ENCODE measurements around a stretch of chr6.

GRCh38 chr6:17851823-17852185 lies 135.6 kb downstream of the KIF13A start:
- PRO-cap = no peak

GRCh38 chr6:17932282-17932893 lies 55.0 kb downstream of the KIF13A start:
- PRO-cap = no peak

DNA sequence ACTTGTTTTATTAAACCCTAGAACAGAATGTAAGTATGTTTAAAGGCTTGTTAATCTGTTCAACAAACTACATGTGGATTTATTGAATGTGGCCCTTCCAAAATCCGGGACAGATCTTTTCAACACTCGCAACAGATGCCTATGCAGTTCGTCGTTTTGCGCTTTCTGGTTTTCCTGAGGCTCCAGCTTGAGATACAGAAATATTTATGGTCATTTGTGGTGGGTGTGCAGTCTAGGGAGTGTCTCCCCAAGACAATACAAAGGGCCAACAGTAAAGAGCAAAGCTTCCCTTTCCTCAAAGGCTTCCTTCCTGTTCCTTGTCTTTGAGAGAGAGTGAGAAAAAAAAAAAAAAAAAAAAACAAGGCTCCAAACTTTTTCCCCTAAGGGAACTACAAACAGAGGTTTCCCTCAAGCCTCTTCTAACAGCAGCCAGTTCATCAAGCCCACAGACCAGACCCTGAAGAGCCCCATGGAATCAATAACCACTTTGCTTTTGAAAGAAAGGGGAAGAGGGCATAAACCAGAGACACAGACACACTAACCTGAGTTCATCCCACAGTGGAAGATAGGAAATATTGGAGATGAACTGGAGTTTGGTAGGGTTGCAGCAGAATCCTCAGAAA lies 14.8 kb downstream of the KIF13A start:
- PRO-cap = no peak

DNA sequence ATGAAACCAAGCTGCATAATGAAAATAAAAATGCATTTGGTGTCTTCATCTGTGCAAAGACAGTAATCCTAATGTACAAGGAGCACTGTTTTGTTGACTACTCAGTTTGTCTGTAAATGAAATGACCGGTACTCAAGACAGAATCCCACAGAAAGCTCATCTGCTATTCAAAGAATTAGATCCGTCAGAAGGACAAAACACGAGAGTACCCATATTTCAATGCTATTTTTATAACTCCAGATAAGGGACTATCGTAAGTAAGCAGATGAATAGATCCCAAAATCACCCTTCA lies 2.5 kb downstream of the KIF13A start:
- PRO-cap = unidirectional peak, plus-strand start at position 56 of the sequence

- PRO-cap = no peak
Measured at GRCh38 chr6:18141692-18142253, 13.1 kb downstream of the TPMT start.

DNA sequence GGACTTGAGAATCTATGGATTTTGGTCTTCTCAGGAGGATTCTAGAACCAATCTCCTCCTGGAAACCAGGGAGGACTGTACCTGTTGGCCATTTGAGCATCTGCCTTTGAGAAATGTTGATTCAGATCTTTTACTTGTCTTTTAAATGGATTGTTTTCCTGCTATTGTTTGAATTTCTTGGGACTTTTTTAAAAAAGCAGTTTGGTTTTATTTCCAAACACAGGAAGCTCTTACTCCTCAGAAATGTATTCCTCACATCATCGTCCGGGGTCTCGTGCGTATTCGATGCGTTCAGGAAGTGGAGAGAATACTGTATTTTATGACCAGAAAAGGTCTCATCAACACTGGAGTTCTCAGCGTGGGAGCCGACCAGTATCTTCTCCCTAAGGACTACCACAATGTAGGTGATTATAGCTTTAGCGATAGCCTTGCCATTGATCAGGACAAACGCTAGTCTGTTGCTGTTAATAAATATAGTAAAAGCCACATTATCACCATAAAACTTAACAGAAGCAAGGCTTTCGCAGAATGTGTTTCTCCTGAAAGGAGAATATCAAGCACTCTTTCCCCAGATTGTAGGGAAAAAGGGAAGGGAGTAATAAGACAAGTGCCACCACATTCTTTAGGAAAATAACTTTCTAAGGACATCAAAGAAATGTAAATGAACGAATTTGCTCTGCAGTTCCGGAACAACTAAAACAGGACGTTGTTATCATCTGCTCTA lies 41.8 kb downstream of the KDM1B start:
- PRO-cap = no peak

GRCh38 chr6:18415346-18415545 lies 28.1 kb downstream of the RNF144B start:
- PRO-cap = no peak

- PRO-cap = no peak
Measured at GRCh38 chr6:18477138-18478066, 90.3 kb downstream of the RNF144B start.

DNA sequence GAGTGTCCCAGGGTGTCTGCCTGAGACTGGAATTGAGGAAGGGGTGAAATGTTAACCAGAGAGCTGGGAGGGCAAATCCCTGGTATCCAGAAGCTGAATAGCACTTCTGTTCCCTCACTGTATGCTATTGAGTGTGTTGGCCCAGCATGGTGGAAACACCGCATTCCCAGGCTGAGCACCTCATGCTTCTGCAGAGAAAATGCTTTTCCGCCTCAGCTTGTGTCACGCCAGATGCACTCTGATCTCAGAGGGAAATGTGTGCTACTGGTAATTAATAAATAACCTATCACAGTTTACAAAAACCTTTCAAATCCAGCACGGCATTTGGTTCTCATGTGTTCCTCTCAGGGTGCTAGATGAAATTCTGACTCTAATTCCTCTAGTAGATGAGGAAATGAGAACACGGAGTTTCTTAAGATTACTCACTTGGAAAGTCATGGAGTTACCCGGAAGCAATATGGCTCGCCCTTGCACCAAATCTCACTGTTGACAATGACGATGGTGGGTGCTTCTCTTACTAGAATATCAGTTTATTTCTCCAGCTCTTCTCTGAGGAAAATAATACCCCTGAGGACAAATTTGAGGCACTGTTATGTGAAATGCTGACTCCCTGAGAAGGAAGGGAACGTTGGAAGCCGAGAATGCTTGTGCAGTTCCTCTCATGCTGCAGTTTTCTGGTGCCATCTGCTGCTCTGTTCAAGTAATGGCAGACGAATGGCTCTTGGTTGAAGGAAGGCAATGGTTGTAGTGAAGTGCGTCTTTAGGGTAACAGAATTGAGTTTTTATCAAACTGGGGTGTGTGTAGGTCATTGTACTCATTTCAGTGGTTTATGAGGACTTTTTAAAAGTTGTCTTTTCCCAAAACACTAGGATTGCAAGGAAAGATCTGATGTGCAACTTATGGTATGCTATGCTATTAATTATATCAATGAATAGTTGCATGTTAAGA lies 116.6 kb downstream of the RNF144B start:
- PRO-cap = no peak

GRCh38 chr6:18584982-18585430 lies 197.9 kb downstream of the RNF144B start:
- PRO-cap = no peak

DNA sequence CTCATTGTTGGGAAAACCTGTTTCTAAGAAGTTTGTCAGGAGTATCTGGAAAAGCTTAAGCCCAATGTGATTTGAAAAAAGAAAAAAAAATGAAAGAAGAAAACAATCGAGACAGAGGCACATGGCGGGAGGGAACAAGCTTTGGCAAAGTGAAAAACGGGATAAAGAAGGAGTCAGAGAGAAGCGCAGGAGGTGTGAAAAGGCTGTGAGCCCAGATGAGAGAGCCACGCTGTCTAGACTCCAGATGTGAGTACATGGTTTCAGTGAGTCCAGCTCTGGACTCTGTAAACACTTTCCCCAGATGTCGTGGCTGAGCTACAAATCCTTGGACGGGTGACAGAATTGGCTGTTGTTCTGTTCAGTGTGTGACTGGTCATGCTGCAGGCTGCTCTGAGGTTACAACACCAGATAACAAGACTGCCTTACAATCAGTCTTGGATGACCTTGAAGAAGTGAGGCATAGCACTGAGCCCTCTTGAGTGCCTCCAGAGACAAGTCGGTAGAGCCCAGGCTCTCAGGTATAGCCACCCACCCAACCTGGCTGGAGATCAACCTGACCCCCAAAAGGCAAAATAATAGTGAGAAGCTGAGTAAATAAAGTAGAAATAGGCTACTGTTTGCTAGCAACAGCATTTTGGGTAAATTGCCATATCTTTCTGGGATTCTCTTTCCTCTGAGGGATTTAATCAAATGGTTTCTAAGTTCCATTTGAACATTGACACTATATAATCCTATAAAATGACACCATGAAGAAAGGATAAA lies 656.4 kb upstream of the ID4 start:
- PRO-cap = no peak

- PRO-cap = no peak
Measured at GRCh38 chr6:19853709-19854233, 16.6 kb downstream of the ID4 start.

GRCh38 chr6:20169126-20169680 lies 43.1 kb downstream of the MBOAT1 start:
- PRO-cap = no peak

GRCh38 chr6:20208628-20209141 lies 3.6 kb downstream of the MBOAT1 start:
- PRO-cap = no peak

GRCh38 chr6:20402692-20403228 lies 1.1 kb downstream of the E2F3 start:
- PRO-cap = bidirectional peak, plus-strand start at chr6:20403016, minus-strand start at chr6:20402875

- PRO-cap = no peak
Measured at GRCh38 chr6:20417598-20418250, 16.0 kb downstream of the E2F3 start.

- PRO-cap = no peak
Measured at GRCh38 chr6:20879373-20879854, 345.2 kb downstream of the CDKAL1 start.

GRCh38 chr6:21032741-21033771 lies 498.8 kb downstream of the CDKAL1 start:
- PRO-cap = no peak

DNA sequence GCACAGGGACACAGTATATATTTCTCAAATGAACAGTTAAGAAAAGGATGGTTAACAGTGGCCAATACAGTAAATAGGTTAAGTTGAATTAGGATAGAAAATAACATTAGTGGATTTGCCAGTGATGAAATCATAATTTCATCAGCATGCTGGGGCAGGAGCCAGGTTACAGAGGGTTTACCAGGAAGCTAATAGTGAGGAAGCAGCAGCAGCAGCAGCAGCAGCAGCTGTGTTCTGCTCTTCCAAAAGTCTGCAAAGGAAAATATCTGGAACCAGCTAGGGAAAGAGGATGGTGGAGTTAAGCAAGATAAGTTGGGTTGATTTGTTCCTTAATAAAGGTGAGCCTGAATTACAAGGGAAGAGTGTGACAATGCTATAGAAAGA lies 499.5 kb downstream of the CDKAL1 start:
- PRO-cap = unidirectional peak, plus-strand start at position 194 of the sequence

DNA sequence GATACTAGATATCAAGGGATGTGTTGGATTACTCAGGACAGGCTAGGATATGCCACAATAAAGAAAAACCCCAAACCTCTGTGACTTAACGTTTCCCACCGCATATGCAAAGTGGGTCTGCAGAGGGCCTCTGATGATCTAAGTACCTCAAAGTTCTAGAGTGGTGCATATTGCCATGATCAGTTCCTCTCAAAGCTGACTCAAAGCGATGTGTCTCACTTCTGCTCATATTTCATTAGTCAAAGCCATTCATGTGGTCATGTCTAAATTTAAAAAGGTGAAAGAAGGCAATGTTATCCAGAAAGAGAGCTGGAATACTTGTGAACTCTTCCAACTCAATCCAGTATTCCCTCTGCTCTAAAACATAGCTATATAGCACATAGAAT lies 155.0 kb upstream of the SOX4 start:
- PRO-cap = no peak

Data from fallopian tube (tissue), 1 donor.